H7 (cell line): ENCODE measurements around the gene KATNAL1.

DNA sequence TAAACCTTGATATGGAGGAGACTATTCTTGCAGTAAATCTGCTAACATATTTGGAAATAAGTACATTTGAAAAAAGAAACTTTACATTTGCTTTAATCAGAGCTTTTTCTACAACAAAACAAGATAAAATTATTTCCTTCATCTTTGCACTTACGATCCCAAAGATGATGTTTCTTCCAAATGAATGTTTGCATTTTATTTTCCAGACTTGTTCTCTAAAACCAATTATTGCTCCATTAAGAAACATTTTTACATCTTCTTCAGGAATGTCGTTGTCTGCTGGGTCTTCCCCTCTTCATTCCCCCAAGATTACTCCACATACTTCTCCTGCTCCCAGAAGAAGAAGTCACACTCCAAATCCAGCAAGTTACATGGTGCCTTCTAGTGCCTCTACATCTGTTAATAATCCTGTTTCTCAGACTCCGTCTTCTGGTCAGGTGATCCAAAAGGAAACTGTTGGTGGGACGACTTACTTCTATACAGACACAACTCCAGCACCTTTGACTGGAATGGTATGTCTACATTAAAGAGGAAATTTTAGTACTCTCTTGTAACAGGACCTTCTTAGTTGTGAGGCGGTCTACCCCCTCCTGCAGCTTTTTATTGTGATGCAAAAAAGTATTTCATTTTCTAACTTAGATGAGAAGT, 117.8 kb downstream of the PAN3 start:
- RAMPAGE, long total RNA, result no peak

- RAMPAGE, long total RNA, result no peak
Observed at GRCh38 chr13:28268841-28269465, 130.6 kb downstream of the PAN3 start.

DNA sequence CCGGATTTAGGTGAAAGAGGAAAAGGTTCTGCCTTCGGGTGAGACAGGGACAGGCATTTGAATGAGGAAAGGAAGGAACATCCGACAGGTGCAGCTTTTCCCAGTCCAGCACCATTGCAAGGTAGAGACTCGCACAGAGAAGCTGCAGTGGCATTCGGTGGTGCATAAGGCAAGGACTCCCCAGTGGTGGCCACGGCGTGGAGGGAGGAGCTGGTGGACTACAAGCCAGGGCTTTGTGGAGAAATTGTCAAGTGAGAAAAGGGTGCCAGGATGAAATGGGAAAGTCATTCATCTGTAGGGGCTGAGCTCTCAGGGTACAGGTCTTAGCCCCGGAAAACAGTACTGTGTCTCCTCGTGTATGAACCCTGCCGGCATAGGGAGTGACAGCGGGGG, 167.6 kb downstream of the PAN3 start:
- RAMPAGE, long total RNA, result no peak

- RAMPAGE, long total RNA, result no peak
Observed at GRCh38 chr13:28328332-28328566, 166.7 kb downstream of the FLT1 start.

- RAMPAGE, long total RNA, result no peak
Observed at GRCh38 chr13:28412838-28413706, 81.9 kb downstream of the FLT1 start.

DNA sequence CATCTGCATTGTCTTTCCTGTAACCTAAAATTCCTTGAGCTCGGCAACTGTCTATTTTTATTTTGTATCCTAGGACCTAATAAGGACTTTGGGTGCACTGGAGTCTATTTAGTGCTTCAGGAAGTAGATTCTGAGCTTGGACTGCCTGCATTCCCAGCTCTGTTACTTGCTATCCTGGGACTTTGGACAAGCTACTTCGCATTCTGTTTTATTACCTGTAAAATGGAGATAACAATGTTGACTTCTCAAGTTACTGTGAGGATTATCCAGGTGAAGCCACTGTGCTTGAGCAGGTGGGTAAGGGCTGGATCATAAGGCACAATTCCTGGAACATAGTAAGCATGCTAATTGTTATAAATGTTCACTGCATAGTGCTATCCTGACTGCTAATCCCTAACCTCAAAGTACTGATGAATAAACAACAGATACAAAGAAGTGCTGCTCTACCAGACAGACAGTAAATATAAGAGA, 50.7 kb upstream of the FLT1 start:
- RAMPAGE, long total RNA, result no peak

GRCh38 chr13:28983521-28983987, 163.4 kb downstream of the MTUS2 start:
- RAMPAGE, long total RNA, result no peak

DNA sequence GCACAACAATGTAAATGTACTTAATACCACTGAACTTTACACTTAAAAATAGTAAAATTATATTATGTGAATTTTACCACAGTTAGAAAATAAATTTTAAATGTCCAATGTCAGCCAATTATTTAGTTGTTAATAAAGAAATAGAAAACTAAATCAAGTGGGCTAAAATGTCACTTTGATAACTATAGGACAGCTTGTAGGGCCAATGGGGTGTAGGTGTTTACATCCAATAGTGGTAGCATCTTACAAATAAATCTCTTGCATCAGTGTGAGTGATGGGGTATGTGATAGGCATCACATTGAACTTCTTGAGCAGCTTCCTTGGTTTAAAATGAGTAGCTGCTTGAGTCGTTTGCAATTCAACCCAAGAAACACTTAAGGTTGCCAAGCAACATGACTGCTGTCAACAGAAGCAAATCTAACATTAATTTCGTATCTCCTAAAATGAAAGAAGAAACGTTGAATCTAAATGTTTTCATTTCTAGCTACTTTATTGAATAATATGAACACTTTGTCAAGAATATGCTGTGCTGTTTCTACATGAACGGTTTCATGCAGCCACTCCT, 305.0 kb downstream of the MTUS2 start:
- RAMPAGE, long total RNA, result no peak

- RAMPAGE, long total RNA, result no peak
Observed at GRCh38 chr13:29435391-29435551, 160.2 kb downstream of the SLC7A1 start.

GRCh38 chr13:29519996-29520605, 75.4 kb downstream of the SLC7A1 start:
- RAMPAGE, long total RNA, result no peak

- RAMPAGE, long total RNA, result no peak
Observed at GRCh38 chr13:29685209-29685813, 89.8 kb upstream of the SLC7A1 start.

DNA sequence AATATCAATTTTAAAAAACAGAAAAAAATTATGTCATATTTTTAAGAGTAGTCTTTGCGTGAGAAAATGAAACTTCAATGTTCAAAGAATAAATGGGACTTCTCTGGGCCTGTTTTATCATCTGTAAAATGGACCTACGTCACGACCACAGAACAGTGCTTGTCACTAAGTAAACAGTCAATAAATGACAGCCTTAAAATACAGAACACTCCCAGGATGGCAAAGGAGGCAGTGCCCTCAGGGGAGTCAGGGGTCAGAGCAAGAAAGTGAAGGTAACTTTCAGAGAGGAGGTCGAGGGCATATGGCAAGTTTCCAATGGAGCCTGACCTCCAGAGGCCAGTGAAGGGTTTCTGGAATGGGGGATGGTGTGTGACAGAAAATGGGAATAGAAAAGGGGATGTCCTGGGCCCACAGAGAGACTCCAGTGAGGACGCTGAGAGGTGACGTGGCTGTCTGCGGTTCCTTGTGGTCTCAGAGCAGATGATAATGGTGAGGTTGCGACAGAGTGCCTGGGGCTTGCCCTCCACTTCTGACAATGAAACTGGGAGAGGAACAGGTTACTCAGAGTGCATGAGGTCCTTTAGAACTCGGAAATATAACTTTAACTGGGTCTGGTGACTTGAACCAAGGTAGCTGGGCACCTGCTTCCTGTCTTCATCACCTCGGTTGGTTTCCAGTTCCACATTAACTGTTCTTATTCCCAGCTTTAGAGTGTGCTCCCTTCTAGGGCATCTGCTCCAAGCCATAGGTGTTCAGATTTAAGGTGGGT, 91.7 kb downstream of the UBL3 start:
- RAMPAGE, long total RNA, result no peak

DNA sequence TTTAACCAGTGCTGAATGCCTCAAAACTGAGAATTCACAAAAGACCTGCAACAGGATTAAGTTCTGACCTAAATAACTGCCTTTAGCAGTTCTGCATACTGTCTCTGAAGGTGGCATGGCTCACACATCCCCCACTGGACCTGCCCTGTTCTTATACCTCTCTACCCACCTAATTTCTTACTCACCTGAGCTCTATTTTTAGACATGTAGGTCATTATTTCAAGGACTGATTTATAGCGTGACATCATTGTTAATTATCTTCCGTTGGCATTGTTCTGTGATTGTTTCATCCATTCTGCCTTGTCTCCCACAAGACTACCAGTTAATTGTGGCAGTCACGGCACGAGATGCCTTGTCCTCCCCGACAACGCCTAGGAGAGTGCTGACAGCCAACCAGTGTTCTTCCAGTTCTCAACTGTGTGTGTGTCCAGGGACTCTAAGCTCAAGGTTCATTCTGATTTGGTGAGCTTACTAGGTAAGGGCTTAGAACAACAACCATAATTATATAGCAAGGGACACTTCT, 27.2 kb upstream of the UBL3 start:
- RAMPAGE, long total RNA, result no peak

DNA sequence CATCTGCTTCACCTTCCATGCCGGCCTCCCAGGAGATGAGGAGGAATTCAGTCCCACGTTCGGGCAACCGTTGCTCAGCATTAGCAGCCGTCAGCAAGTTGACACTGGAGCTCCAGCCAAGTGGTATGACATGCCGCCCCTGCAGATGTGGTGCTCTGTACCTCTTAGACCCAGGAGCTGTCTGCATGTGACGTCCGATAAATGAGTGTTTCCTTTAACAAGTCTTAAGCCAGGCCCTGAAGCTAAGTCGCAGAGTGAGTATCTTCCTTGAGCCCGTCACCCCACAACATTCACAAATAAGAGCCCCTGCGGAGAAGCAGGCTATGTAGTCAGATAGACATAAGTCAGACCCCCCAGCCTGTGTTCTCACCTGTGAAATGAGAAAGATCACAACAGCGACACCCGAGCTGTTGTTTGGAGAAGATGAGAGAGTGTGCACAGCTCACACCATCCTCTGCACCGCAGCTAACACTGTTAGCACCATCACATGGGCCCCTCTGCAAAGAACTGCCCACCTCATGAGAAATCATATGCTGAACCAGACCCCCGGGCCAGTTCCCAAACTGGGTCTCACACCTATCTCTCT, 150.2 kb downstream of the KATNAL1 start:
- RAMPAGE, long total RNA, result no peak

DNA sequence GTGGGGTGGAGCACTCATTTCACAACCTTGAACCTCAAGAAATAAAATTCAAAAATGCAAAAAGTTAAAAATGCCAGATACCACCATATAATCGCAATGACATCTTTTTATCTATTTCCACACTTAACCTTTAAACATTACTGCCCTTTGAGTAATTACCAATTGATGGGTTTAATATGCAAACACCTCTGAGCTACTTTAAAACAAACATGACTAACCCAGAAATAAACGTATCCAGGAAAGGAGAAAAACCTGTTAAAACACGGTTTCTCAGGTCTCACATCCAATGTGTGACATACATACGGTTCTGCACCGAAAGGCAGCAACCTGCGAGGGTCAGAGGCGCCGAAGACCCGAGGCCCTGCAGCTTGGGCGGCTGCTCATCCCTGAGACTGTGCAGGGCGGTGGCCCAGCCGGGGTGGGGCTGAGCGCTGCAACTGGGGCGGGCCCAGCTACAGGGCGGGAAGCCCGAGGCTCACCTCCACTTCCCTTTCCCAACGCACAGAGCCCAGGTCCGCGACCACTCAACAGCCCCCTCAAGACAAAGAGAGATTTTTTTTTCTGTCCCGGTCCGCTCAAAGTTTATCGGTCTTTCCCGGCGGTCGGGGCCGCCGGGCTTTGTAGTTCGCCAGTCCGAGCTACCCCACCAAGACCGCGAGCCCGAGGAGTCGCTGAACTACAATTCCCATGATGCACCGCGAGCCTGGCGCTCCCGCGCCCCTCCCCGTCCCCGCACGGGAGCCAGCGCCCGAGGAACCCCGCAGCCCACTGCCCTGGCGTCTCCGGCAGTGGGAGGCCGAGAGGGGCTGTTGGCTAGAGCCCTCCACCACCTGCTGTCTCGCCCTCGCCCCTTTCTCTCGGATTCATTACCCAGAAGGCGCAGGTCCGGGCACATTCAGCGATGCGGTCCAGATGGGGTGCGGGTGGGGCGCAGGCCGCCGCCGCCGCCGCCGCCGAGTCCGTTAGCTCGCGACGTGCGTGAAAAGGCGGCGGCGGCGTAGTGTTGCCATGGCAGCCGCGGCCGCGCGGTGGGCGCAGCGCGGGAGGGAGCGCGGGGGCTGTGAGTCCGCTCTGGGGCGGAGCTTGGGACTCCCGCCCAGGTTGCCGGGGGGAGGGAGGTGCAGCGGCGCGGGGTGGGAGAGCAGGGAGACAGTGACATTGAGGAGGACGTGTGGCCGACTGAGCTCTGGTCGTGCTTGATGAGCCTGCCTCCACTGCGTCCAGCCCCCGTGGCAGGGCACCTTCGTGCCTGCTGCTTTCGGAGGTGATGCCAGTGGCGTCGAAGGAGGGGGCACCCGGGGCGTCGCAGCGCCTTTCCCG, at the start of gene KATNAL1:
KATNAL1 (minus strand) TSS at position 1,091 of the 1,320 bp plus-strand sequence.
- RAMPAGE, long total RNA, result start-site peak on the minus strand centred at position 391 of the sequence, 72 bp wide, 39 reads; start-site peak on the minus strand centred at position 560 of the sequence, 35 bp wide, 77 reads

DNA sequence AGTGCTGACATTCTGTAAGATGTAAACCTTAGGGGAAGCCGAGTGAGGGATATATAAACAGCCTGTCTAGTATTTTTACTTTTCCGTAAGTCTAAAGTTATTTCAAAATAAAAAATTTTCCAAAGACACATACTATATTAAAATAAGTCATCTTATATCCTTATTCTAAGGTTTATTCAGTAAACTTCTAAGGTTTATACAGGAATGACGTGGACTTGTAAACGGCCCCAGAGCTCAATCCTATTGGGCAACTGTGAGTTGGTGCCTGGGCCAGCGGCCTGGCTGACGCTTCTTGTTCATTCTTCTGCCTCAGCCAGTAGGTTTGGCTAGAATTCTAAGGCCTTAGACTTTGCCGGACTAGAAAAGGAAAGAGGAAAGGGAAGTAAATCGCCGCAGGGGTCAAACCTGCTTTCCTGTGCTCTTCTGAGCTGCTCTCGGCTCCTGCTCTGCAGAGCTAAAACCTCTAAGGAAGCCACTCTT, 33.6 kb upstream of the UBE2L5 start:
- RAMPAGE, long total RNA, result no peak

DNA sequence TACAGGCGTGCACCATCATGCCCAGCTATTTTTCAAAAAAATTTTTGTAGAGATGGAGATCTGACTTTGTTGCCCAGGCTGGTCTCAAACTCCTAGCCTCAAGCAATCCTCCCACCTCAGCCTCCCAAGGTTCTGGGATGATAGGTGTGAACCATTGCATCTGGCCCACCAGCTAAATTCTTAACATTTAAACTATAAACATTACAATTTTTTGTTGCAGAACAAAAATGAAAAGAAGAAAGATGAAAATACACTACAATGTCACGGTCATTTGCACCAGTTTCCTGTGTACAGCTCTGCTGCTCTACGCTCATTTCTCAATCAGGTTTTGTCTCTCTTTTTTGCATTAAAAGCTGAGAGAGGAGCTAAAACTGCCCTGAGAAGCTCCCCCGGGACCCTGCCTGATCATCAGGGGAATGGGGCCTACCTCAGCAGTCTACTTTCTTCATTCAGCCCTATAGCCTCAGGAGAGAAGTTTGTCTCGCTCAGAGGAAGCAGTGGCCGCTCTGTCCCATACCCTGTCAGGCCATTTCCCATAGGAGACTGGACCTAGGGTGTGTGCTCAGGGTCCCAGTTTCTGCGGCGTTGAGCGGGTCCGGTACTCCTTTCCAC, 21.5 kb downstream of the UBE2L5 start:
- RAMPAGE, long total RNA, result no peak

DNA sequence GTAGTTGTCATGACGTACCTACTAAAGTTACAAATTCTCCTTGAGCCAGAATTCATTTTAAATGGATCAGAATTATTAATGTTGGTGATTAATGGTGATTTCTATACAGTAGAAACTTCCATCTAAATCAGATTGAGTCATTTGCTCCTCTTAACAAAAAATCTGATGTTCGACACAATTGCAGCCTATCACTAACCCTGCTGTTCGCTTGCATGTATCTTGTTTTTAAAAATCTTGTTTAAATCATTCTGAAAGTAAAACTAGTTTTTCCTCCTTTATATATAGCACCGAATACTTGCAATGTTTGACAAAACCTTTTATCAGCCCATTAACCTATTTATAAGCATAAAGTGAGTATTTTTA, 6.4 kb downstream of the HMGB1 start:
- RAMPAGE, long total RNA, result no peak

DNA sequence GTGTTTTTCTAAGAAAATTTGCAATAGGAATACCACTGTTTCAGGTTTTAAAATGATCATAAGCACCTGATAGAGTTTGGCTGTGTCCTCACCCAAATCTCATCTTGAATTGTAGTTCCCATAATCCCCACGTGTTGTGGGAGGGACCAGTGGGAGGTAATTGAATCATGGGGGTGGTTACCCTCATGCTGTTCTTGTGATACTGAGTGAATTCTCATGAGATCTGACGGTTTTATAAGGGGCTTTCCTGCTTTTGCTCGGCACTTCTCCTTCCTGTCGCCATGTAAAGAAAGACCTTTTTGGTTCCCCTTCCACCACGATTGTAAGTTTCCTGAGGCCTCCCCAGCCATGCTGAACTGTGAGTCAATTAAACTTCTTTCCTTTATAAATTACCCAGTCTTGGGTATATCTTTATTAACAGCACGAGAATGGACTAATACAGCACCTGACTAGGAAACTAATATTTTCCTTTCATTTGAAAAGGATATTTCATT, 69.7 kb upstream of the USPL1 start:
- RAMPAGE, long total RNA, result no peak

- RAMPAGE, long total RNA, result no peak
Observed at GRCh38 chr13:30617467-30617638, 367 bp upstream of the USPL1 start.